Left lung (tissue), 1 donor: ENCODE data around the genes C9orf131, VCP, ATOSB and CD72.

- PRO-cap: no peak
These were observed at the start of gene C9orf131 for GRCh38 chr9:35041985-35042726. Gene C9orf131 (plus strand): TSS chr9:35042240.

- PRO-cap: no peak
These were observed 1.9 kb downstream of the C9orf131 start for GRCh38 chr9:35043803-35044444.

- PRO-cap: no peak
These were observed 12.3 kb downstream of the C9orf131 start for GRCh38 chr9:35054172-35054847.

GRCh38 chr9:35055175-35055778, 13.2 kb downstream of the C9orf131 start:
- PRO-cap: no peak

GRCh38 chr9:35070669-35071159, 1.7 kb downstream of the VCP start:
- PRO-cap: no peak

DNA sequence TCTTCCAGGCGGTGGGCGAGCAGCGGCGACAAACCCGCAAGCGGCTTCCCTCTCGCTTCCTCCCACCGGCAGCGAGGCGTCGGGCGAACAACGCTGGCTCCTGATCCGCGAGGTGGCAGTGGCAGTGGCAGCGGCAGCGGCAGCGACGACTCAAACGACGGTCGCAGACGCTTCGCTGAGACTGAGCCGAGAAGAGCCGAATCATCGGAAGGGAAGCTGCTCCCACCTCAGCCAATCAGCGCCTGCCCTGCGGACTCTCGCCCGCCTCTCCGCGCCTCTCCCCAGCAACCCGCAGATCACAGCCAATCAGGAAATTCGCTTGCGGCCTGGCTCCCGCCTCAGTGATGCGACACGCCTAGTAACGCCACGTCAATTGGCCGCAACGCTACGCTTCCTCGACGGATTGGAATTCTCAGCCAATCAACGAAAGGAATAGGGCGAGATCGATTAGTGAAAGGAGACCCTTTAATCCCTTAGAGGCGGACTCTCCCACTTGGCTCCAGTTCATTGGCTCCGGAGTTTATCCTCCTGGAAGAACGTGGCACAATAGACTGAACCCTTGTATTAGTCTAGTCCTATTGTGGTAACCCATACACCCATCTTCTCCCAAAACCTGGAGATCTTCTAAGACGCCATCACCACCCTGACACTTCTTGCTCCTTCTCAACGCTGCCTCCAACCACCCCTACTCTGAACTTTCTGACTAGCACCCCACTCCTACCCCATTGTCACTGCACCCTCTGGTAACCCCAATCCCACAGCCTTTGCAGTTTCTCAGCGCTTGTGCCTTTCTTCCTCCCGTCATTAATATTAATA, at the start of gene VCP:
Gene VCP (minus strand): TSS at position 183 of the 816 bp plus-strand sequence.
- PRO-cap: bidirectional peak, plus-strand start at position 523 of the sequence, minus-strand start at position 183 of the sequence

DNA sequence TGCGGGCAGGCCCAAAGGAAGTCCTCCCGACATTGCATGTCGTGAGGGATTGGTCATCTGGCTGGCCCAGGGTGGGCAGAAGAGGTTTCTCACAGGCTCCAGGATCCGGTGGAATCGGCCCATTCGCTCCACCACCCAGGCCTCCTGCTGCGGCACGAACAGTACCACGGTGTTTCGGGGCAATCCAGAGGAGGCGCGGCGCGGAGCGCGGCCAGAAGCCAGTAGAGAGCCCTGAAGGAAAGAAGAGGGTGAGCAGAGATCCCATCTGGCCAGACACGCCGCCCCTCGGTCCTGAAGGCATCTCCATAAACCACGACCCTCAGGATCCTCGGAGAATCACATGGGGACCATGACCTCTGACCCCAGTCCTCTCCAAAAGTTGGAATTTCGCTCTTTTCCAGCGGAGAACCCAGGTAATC, 329 bp downstream of the STOML2 start:
- PRO-cap: no peak

DNA sequence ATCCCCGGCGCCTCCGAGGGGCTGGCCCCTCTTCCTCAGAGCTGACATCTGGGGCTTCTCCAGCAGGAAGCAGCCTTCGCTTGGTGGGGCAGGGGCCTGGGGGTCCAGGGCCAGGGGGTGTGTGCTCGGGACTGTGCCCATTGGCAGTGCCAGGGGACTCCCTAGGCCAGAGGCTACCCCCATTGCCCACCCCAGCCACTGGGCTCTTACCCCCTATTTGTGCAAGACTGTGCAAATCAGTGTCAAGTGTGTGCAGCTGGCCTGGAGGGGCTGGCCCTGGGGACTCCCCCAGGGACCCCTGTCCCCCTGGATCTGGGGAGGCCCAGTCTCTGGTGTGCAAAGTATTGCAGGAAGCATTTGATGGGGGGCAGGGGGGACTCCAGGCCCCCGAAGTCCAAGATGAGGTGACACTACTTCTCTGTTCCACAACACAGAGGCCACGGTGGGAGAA, 4.6 kb upstream of the STOML2 start:
- PRO-cap: no peak

DNA sequence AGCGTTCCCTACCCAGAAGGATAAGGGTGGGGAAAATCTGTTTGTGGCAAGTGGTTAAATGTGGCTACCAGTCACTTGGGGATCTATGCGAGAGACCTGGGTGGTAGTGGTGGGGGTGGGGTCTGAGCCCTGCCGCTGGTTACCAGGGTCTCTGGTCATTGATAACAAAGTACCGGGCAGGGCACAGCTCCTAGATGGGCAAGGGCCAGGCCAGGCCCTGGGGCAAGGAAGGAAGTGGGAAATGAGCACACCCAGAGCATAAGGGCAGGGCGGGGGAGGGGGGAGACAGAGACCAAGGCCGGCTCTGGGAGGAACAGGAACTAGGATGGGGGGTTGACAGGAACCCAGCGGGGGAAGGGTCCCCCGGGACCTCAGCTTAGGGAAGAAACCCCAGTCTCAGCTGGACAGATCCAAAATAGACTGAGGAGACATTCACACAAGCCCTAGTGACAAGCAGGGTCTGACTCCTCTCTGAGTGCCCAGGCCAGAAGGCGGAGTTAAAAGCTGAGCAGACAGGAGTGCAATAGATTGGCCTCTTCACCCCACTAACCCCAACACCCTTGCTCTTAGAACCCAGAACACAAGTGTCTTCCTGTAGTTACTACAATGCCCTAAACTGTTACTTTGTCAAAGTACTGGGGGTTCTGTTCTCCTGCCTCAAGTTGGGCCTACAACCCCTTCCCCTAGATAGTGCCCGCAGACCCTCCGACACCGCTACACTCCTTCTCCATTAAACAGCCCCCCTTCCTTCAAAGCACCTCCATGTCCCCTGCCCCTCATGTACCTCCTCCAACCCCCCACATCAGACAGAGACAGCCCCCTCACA, 674 bp downstream of the ATOSB start:
- PRO-cap: bidirectional peak, plus-strand start at position 355 of the sequence, minus-strand start at position 219 of the sequence; bidirectional peak, plus-strand start at position 686 of the sequence, minus-strand start at position 473 of the sequence

DNA sequence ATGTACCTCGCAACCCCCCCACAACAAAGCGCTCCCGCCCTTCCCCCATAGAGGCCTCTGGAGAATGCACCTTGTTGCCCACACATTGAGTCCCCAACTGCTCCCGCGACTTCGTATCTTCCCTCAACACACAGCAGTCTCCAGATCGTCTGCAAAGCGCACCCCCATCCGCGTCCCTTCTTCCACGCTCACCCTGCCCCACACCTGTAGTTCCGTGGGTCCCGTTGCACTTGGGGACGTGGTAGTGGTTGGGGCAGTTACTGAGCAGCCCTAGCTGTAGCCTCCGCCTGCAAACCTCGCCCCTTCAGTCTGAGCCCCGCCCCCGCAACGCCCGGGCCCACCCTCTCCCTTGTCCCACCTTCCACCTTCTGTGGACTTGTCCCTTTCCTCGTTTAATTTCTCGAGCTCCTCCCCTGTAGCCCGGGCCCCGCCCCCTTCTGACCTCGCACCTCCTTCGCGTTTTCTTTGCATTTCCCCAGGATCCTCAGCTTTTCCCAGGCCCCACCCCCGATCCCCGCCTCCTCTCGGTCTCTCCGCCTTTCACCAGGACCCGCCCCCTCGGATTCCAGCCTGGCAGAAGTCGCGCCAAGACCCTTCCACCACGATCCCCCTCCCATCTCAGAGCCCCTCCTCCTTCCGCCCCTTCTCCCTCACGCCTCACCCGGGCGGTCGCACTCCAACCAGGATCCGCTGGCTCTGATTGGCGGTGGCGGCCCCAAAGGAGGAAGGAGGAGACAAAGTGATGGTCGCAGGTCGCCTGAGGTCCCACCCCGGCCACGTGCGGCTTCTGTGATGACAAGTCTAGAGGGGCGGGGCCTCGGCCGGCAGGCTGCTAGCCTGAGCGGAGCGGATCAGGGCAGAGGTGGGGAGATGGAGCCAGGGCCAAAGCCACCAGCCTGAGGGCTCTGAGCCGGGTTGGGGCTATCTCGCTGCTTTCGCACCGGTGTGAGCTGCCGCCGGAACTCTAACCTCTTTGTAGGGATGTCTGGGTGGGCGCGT, at the start of gene ATOSB:
Gene ATOSB (minus strand): TSS at position 262 of the 999 bp plus-strand sequence.
- PRO-cap: bidirectional peak, plus-strand start at position 576 of the sequence, minus-strand start at position 311 of the sequence; unidirectional peak, plus-strand start at position 859 of the sequence

GRCh38 chr9:35162866-35163414, 1.1 kb downstream of the UNC13B start:
- PRO-cap: no peak

DNA sequence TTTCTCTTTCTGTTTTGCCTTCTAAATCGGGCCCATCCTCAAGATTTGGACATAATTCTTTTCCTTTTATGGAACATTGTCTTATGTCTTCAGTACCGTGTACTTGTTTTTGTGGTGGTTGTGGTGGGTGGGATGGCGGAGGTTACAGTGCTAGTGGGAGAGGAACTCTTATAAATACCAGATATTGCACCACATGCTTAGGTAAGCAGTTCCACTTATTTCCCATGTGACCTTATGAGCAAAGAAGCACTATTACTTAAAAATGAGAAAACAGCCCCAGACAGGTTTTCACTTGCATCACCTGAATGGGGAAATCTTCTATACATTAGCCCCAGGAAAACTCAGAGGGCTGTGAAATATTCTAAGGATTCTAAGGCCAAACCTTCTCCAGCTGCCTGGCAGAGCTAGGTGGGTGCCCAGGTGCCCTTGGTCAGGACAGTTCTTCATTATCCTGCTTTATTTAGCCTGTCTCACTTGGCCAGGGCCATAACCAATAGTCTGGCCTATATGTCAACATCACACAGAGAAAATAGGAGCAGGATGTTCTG, 96.6 kb downstream of the UNC13B start:
- PRO-cap: no peak

- PRO-cap: no peak
These were observed 148.5 kb downstream of the UNC13B start for GRCh38 chr9:35310415-35310656.

DNA sequence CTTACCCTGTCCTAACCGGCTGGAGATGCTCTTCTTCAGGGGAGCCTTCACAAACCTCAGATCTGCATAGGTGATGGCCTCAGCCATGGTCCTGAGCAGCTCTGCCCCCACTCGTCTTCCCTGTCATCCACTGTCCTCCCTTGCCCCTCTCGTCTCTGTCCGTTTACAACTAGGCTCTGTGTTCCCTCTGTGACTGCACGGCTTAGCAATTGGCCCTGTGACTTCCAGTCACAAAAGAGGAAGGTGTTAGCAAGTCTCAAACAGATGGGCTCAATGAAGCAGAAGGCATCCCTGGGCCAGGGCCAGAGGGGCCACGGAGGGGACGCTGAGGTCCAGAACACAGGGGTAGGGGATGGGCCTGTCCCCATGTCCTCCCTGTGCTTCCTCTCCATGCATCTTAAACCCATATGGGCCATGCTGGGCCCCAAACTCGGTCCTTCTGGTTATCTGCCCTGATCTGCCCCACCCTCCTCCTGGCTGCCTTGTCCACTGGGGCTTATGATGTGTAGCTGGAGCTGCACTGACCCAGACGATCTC, at the start of gene CD72:
Gene CD72 (minus strand): TSS at position 197 of the 537 bp plus-strand sequence.
- PRO-cap: unidirectional peak, minus-strand start at position 157 of the sequence

DNA sequence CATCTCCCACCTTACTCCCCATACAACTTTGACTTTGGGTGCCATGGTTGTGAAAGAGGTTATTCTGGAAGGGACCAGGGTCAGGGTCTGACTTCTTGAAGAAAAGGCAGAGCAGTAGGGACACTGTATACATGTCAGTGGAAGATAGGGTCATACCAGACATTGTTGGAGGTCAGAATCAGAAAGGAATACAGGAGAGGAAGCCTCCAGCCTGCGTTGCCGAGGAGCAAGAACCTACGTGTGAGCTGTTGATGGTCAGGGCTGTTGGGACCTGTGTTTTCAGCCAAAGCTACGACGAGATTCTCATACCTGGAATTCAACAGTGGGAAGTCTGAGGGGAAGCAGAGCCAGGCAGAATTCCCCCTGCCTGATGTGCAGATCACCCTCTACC, 1.9 kb downstream of the ARHGEF39 start:
- PRO-cap: no peak

- PRO-cap: no peak
These were observed 7.1 kb downstream of the CA9 start for GRCh38 chr9:35680613-35681501.

- PRO-cap: no peak
These were observed 6.9 kb upstream of the TPM2 start for GRCh38 chr9:35696544-35697166.

- PRO-cap: no peak
These were observed 7.6 kb upstream of the TPM2 start for GRCh38 chr9:35697167-35697851.

GRCh38 chr9:35715057-35715937, 16.7 kb downstream of the TLN1 start:
- PRO-cap: unidirectional peak, minus-strand start at chr9:35715270

- PRO-cap: no peak
These were observed 5.2 kb downstream of the TLN1 start for GRCh38 chr9:35726617-35727359.